HCT116 (cell line): ENCODE measurements around the genes RAD51AP1 and VWF.

DNA sequence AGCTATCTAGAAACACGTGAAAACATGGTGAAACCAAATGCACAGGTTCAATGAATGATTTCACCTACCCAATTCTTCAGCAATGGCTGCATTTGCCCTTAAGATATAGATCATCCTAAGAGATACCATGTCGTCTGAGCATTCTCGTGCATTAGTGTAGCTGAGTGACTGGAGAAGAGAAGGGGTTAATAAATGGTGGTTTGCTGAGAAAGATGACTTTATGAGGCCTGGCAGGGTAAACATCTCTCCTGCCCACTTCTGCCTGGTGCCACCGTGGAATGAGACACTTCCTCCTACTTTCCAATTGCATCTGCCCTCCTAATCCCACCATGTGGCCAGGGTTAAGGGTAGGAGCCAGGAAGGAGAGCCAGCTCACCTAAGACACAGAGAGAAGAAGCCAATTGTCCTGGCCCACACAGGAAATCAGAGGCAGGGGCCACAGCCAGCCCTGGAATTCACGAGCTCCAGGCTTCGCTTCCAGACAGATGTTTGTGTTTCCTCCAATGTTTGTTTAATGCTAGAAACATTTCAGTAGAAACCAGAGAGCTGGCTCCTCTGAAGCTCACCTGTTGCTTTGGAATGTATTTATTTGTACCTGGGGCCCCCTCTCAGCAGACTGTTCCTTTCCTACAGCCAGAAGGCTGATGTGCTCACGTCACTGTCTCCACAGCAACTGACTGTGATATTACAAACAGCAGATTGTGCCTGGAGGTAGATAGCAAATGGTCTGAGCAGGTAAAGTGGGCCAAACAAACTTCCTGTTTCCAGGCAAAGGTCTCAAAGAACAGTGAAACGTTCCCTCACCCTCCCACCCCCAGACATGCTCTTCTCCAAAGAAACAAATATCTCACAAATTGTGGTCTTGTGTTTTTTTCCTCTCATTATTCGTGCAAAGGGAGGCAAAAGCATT, 126.1 kb upstream of the PARP11 start:
- RRBS = no CpG with 5 or more reads among the region's 9 CpGs

DNA sequence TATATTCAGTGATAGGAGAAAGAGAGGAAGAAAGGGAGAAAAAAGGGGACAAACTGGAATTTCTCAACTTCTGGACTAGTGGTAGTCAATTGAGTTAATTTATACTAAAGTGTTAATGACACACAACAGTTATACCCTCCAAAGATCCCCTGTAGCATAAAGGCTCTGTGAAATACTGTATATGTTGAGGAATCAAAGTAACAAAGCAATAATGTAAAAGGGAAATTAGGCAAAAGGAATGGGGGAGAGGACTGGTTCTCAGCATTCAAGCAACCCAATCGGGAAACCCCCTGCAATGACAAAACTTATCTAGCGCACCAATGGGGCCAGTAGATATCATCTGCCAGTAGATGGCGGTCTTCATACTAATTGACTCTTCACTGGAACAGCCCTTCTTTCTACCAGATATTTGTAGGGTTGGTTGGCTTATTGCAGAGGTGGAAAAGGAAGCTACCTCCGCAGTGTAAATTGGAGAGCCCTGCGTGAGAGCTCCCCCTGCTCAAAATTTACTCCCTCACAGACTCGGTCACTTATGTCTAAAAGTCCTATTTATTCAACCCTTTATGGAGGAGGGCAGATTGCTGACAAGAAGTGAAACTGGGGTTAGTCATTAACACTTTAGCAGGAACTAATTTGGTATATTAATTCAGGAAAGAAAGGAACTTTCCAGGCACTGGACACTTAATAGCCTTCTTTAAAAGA, 166.2 kb upstream of the CCND2 start:
- RRBS = no CpG with 5 or more reads among the region's 6 CpGs

DNA sequence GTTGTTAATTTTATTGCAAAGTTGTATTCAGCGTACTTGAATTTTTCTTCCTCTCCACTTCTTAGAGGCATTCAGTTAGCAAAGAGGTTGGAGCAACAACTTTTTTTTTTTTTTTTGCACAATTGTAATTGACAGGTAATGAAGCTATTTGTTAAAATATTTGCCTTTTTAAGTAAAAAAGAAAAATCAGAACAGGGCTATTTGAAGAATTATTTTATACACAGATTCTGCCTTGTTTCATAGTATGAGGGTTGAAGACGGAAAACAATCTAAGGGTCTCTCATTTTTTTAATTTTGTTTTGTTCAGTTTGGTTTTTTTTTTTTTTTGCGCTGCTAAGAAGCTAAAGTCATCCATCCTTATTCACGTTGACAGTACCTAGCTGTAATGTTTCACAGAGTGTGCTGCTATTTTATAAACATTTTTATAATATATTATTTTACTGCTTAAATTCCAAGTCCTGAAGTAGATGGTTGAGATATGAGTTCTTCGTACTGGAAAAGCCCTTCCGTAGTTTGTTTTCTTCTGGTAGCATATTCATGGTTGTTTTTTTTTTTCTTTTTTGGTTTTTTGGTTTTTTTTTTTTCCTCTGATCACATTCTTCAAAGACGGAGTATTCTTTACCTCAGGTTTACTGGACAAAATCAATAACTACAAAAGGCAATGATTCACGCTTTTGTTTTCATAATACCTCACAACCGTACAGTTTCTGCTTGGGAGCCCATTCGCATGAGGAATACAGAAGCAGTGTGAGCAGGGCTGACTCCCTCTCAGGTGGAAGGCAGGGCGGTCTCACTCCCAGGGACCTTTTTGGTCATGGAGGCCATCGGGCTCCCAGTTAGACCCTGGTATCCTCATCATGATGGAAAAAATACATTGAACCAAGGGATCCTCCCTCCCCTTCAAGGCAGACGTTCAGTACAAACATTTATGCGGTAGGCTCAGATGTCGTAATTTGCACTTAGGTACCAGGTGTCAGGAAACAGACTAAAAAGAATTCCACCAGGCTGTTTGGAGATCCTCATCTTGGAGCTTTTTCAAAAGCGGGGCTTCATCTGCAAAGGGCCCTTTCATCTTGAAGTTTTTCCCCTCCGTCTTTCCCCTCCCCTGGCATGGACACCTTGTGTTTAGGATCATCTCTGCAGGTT, 19.3 kb upstream of the TIGAR start:
- RRBS = no CpG with 5 or more reads among the region's 17 CpGs

- RRBS = no CpG with 5 or more reads among the region's 25 CpGs
Observed at GRCh38 chr12:4307653-4308348, 13.2 kb upstream of the TIGAR start.

DNA sequence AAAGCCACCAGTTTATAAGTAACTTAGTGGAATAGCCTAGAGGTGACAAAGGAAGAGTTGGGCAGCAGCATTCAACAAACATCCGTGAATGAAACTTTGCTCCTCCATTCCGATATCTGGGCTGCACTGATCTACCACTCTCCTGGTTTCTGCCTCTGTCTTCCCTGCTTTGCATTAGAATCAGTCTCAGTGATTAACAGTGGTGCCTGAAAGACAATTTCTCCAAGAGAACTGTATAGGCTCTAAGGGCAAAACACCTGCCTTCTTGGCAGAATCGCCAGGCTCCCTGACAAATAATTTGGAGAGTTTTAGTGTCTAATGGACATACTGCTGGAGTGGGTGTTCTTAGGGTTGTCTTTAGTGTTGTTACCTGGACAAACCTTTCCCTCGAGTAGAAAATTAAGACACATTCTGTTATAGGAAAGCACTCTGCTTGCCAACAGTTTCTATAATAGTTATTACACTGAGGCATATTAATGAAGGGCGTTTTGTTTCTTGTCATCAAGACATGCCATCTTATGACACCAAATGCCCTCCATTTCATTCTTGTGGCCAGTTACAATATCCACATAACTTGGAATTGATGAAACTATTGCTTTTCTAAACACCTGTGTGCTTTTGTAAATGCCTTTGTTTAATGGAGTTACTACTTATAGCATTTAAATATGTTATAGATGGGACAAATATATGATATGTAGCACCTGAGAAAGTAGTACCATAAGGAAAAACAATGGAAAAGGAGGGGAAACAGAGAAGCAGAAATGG, 42.8 kb upstream of the FGF6 start:
- RRBS = no CpG with 5 or more reads among the region's 5 CpGs

DNA sequence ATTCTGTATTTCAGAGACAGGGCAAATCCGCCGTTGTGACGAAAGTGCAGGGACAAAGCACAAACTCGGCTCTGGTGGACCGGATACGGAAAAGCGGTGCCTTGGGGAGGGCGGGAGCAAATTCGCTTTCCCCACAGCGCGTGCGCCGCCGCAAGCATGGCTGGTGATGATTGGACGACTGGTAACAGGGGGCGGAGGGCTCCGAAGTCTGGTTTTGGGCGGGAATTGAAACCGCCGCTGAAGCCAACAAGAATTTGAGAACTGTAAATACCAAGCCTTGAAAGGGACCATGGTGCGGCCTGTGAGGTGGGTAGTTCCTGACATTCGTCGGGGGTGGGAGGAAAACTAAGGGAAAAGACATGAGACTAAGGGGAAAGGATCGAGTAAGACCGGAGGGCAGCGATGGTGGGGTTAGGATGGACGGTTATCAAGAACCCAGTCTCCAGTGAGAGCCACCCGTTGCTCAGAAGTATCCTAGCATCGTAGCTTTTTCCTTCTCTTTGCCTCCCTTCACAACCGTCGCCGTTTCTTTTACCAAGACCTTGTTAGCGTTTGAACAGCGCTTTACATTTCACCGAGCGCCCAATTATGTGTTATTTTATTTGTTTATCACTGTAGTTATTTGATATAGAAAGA, at the start of gene RAD51AP1:
Gene RAD51AP1, plus strand, starts transcription at position 240 of the 636 bp plus-strand sequence.
- RRBS = 71% methylated on average over 2 of the region's 36 CpGs

DNA sequence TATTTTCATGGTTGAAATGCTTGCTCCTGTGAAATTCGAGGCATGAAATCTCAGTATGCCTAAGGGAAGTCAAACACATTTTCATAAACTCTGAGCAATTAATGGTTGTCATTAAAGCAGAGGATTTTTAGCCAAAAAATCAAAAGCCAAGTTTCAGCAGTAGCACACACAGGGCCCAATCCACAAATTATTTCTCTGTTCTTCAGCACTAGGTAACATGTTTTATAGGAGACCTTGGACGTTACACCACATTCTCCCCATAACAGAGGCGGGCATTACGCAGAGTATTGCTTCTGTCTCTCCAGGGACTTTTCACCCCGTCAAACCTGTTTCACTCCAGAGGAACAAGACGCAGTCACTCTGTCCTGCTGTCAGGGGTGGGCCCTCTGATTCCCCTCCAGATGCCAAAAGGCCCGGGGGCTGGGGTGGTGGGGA, 71.7 kb downstream of the NTF3 start:
- RRBS = no CpG with 5 or more reads among the region's 7 CpGs

GRCh38 chr12:5548559-5548944, 116.6 kb downstream of the NTF3 start:
- RRBS = no CpG with 5 or more reads among the region's 3 CpGs

DNA sequence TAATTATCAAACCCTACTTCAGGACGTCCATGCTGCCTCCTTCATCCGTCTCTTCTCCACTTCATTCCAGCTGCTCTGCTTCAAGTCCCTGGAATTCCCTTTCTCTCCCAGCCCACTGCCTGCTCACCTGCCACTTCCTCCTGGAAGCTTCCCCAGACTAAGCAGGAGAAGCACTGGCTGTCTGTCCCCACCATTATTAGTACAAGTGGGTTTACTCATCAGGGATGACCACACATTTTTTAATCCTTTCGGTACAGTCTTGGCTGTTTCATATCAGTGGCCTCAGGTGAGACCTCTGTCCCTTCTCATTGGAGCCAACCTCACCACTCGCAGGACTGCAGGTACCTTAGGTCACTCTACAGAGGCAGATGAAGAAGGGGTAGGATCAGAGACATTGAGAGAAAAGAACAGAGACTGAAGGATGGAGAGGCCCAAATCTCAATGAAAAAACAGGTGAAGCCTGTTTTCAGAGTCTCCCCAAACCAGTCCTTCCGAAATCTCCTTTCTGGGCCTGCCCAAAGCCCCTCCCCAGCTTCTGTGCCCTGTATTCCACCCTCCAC, 18.0 kb downstream of the ANO2 start:
- RRBS = no CpG with 5 or more reads among the region's 5 CpGs

- RRBS = no CpG with 5 or more reads among the region's 8 CpGs
Observed at GRCh38 chr12:6084104-6085072, 40.1 kb downstream of the VWF start.

GRCh38 chr12:6124199-6125317, at the start of gene VWF:
TSS of gene VWF (minus strand) at chr12:6124670.
- RRBS = no CpG with 5 or more reads among the region's 6 CpGs

DNA sequence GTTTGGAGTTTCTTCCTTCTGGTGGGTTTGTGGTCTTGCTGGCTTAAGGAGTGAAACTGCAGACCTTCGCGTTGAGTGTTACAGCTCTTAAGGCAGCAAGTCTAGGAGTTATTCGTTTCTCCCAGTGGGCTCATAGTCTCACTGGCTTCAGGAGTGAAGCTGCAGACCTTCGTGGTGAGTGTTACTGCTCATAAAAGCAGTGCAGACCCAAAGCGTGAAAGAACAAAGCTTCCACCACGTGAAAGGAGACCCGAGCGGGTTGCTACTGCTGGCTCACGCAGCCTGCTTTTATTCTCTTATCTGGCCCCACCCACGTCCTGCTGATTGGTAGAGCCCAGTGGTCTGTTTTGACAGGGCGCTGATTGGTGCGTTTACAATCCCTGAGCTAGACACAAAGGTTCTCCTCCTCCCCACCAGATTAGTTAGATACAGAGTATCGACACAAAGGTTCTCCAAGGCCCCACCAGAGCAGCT, 10.0 kb upstream of the CD9 start:
- RRBS = no CpG with 5 or more reads among the region's 13 CpGs

DNA sequence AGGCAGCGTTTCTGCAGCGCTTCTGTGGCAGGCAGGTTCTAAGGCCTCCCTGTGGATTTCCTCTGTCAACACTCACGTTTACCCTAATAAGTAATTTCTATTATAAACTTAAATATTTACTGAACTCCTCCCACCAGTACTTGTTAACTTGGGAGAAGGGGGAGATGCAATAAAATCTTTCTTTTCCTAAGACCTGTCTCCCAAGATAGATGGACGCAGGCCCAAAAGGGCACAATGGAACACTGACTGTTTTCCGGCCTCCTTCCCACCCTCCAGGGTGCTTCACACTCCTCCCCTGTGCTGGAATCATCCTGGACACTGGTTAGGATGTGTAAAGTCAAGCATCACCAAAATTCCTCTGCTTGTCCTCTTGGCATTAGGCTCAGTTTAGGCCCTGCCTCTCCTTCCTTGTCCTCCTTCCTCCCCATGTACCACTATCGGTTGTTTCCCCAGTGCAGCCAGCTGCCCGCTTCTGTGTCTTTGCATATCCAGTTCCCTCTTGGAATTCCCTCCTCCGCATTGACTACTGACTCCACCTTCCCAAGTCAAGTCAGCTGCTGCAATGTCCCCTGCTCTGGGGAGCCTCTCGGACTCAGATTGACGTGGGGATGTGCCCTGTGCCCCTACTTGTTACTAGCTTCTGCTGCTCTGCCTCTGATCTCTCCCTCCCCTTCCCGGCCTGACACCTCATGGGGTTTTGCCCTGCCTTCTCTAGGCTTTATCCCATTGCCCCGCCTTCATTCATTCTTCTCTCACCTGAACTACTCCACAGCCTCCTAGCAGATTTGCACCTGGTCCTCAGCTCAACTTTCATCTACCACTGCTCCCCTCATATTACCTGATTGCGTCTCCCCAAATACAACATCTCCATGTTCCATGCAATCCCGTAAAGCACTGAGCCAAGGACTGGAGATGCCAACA, 2.3 kb upstream of the CD9 start:
- RRBS = no CpG with 5 or more reads among the region's 14 CpGs

GRCh38 chr12:6201778-6202361, 1.7 kb downstream of the CD9 start:
- RRBS = no CpG with 5 or more reads among the region's 7 CpGs

DNA sequence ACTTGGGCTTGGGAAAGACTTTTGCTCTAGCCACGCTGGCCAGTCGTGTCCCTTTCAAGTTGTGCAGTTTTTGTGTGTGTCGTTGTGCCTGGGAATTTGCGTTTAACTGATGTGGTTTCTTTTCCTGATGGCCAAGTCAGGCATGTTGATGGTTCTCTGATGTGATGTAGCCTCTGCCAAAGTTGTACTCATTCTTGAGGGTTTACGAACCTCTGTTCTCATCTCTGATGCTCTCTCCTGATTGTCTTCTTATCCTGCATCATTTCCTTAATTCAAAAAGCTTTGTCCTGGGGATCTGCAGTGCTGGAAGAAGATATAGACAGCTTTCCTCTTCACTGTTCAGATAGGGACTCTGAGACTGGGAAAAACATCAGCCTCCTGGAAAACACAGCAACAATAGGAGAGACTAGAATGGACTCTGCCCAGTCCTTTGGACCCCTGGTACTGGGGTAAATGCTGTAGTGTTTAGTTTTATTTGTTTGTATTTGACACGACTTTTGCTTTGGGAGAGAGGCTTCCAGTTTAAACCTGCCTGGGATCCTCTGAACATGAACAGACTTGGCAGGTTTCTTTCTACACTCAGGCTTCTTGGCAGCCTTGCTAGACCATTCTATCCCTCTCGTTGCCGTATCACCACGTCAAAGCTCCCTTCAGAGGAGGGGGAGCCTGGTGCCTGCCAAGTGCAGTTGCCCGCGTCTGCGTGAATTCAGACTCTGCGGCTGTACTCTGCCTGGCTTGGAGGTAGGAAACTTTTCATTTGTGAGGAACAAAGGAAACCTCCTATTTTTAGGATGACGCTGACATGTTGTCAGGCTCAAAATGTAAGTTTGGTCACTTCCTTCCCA, 25.6 kb downstream of the CD9 start:
- RRBS = no CpG with 5 or more reads among the region's 14 CpGs

DNA sequence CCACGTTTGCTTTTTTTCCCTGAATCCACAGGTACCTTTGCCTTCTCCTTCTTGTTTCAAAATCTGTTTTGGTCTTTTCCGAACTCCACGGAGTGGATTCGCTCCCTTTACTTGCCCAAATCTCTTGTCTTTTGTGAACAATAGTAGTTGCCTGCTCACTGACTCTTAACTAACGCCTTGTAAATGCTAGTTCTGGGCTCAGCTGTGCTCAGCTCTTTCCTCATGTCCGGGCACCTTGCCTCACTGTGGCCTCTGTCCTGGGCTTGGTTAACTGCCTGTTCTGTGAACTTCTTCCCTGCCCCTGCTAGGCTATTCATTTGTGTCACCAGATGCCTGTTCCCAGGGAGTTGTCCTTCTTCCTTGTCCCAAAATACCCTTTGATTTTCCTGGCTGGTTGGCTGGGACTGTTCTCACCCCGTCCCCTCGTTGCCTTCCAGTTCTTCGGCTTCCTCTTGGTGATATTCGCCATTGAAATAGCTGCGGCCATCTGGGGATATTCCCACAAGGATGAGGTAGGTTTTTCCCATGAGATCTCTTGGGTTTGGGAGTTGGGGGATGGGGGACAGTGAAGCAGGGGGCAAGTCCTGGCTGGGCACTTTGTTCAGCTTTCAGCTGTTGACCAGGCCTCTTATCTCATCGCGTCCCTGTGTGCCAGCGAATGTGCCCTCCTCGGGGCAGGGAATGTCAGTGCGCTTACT, 32.9 kb downstream of the CD9 start:
- RRBS = no CpG with 5 or more reads among the region's 16 CpGs

DNA sequence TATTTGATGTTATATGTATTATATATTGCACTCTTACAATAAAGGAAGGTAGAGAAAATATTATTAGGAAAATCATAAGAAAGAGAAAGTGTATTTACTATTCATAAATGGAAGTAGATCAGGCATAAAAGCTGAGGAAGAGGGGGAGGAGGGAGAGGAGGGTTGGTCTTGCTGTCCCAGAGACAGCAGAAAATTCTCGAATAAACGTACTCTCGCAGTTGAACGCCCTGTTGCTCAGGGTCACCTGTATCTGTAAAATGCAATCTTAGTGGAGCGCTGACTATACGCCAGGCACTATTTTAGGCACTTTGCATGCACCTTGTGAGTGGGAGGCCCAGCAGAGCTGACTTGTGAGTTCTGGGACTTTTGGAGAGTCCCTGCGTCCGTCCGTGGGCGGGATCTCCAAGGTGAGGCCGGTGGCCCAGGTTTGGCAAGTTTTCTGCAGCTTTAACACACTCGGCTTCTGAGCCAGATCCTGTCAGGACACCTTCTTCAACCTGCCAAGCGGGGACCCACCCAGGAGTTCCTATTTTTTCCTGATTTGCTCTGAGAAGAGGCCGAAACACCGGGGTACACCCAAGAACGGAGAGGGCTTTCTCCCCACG, 32.5 kb upstream of the PLEKHG6 start:
- RRBS = 0% methylated on average over 2 of the region's 17 CpGs

DNA sequence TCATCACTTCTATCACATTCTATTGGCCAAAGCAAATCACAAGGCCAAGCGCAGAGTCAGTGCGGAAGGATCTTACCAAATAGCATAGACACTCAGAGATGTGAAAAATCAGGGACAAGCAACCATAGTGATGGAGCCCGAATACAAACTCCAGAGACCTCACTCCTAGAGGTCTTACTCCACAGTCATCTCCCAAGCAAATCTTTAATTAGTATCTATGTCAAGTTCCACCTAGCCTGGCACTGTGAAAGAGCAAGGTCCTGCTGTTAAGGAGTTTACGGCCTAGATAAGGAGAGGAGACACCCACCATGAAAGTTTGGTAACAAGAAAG, 7.5 kb upstream of the PLEKHG6 start:
- RRBS = no CpG with 5 or more reads among the region's 4 CpGs